Umbilical cord (tissue), 2 donors: ENCODE measurements around a stretch of chr1.

DNA sequence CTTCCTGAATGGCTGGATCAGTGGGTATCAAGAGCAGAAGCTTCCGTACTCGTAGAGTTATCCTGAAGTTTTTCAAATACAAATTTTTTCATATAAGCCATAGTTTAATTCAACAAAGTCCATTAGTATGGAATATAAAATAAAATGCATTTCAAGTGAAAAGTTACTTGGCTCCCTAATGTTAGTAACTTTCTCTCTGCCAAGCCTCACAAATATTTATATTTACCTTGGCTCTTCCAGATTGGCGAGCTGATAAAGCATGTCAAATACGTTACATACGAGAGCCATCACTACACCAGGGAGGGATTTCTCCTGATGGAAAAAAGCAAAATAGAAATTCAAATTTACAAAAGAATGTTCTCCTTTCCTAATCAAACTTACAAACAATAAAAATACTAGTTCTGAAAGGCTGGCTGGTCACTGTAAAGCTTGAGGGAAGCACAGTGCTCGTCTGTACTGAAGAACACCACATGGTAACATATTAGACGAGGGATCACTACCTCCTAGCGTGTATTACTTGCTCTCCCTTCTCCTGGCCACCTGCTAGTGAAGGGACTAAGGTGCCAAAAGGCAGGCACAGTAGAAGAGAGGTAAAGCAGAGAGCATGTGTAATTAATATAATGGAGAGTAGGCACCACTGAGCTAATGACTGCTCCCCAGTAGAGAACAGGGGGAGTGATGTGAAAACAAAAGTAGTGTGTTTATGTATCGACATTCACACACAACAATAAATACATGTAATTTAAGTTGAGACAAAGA lies 80.9 kb downstream of the USP24 start:
- RAMPAGE, long total RNA: no peak

- RAMPAGE, long total RNA: no peak
Measured at GRCh38 chr1:55217346-55217839, 2.2 kb upstream of the USP24 start.

DNA sequence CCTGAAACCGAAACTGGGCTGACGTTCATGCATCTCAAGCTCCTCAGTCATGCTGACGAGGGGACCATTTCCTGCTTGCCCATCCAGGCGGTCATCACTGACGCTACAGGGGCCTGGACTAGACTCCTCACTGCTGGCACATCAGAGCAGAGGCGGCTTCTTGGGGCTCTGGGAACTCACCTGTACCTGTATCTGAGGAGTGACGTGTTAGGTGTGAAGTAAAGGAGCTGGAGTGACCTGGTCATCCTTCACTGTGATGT lies 73.2 kb upstream of the USP24 start:
- RAMPAGE, long total RNA: no peak

- RAMPAGE, long total RNA: no peak
Measured at GRCh38 chr1:55328979-55329599, 113.9 kb upstream of the USP24 start.

GRCh38 chr1:55833366-55833755 lies 618.2 kb upstream of the USP24 start:
- RAMPAGE, long total RNA: no peak

DNA sequence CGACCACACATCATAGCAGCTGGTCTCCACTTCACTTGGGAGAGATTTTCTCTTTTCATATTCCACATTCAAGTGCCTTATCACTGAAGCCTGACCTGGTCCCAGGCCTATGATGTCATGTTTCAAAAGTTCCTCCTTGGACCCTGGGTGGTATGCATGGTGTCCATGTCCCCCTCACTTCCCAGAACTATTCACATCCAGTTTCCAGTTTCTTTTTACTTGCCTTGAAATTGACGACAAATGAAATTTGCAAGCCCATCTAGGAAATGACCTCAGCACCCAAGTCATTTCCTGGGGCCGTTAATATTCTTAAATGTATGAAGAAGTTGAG lies 221.5 kb downstream of the PLPP3 start:
- RAMPAGE, long total RNA: no peak

DNA sequence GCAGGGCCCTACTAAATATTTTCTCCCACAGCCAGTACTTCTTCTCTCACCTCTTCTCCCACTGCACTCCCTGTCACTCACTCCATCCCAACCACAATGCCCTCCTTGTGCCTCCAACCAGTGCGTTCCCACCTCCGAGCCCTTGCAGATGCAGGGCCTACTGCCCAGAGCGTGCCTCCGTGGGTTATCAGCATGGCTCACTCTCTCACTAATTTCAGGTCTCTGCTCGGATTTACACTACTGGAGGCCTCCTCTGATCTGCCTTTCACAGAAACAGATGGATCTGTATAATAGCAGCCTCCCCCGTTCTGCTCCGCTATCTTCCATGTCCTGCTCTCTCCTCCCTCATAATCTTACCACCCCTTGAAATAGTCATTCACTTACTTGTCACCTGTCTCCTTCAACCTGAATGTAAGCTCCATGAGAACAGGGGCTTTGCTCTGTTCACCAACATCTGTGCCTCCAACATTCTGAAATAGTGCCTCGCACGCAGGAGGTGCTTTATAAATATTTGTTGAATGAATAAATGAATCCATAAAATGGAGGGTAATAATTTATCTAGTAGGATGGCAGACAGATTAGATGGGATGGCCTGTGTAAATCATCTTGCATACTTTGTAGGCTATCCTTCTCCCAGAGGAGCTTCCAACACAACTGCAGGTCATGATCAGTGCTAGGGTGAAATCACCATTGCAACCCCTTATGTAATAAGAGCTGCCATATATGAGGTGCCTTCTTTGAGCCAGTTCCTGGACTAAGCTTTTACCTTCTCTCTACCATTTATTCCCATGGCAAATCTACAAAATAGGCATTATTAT lies 195.0 kb downstream of the PLPP3 start:
- RAMPAGE, long total RNA: no peak

- RAMPAGE, long total RNA: no peak
Measured at GRCh38 chr1:56547281-56547954, 31.9 kb downstream of the PLPP3 start.

DNA sequence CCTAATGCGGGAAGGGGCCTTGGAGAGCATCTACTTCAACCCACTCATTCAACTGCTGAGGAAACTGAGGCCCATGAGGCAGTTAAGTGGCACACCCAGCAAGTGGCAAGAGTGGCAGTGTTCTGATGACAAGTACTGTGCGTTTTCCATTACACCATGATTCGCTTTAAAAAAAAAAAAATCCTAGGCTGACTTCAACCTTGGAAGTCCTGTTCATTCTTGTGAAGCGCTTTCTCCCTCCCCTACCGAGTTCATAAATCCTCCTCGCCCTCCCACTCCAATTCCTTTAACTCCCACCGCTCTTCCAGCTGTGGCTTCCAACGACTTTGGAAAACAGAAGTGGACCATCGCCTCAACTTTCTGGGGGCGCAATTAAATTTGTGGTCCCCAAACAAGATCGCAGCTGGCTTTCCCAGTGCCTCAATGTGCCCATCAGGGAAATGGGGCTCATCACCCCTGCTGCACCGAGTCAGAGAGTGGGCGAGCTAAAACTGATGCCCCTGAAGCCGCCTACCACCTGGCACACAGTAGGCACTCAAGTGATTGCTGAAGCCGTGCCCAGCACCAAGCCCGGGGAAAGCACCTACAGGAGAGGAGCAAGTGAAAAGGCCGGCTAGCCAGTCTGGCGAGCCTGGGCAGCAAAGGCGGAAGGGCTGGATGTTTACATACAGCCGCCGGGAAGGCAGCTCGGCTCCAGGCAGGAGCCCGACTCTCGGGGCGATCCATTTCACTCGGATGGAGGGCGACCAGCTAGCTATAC lies 1.4 kb downstream of the PLPP3 start:
- RAMPAGE, long total RNA: no peak

DNA sequence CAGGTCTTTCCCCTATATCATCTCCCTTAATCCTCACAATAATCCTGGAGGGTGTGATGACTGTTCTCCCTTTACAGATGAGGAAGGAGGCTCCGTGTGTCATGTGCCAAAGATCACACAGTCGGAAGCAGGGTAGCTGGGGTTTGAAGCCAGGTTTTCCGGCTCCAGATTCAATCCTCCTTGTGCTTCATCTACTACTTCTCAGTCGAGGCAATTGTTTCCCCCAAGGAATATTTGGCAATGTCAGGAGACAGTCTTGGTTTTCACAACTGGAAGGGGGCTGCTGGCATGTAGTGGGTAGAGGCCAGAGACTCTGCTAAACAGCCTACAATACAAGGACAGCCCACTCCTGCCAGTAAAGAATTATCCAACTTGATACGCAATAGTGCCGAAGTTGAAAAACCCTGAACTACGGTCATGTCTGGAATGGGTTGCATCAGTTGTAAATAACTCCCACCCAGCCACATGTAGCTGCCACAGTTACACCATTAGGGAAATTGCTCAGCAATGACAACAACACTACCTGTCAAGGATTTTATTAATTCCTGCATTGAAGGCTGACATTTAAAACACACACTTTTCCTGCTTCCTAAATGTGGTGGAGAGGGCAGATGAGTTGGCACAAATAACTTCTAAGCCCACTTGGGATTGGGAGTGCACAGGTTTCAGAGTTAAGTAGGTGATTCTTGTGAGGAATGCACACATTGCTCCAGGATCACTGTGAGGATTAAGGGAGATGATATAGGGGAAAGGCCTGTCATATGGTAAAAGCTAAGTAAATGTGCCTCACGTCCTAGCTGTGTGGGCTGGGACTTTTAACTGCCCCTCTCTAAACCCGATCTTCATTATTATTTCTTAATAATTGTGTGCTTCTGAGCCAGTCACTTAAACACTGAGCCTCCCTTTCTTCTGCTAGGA lies 54.3 kb downstream of the C8B start:
- RAMPAGE, long total RNA: no peak

- RAMPAGE, long total RNA: no peak
Measured at GRCh38 chr1:56927237-56927473, 38.7 kb downstream of the C8B start.

DNA sequence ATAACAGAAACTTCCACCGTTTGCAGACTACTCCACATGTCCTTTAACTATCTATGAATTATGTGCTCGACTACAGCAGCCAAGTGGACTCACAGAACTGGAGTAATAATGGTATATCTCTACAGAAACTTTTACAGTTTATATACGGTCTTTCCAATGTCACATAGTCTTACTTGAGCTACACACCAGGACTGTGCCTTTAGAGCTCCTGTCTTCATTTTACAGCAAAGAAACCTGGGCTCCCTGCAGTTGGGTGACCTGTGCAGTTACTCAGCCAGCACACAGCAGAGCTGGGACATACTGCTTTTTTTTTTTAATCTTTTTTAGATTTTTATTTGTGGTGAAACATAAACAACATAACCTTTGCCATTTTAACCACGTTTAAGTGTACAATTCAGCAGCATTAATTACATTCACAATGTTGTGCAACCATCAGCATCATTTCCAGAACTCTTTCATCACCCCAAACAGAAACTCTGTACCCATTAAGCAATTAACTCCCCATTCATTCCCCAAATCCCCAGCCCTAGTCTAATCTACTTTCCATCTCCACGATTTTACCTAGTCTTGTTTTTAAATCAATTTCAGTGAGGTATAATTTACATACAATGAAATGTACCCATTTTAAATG lies 37.5 kb upstream of the C8B start:
- RAMPAGE, long total RNA: no peak

- RAMPAGE, long total RNA: no peak
Measured at GRCh38 chr1:57278645-57278895, 145.3 kb downstream of the DAB1 start.

DNA sequence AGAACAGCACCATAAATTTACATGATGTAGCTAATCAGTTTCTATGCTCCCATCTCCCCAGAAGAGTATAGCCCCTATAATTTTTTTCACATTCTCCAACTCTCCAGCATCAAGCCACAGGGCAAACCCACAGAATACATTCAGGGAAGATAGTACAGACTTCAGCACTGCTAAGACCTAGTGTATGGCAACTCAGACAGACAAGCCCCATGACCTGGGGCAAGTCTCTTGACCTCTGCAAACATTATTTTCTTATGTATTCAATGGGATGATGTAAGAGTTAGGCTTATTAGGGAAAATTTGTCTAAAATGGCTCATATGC lies 141.0 kb downstream of the DAB1 start:
- RAMPAGE, long total RNA: no peak

DNA sequence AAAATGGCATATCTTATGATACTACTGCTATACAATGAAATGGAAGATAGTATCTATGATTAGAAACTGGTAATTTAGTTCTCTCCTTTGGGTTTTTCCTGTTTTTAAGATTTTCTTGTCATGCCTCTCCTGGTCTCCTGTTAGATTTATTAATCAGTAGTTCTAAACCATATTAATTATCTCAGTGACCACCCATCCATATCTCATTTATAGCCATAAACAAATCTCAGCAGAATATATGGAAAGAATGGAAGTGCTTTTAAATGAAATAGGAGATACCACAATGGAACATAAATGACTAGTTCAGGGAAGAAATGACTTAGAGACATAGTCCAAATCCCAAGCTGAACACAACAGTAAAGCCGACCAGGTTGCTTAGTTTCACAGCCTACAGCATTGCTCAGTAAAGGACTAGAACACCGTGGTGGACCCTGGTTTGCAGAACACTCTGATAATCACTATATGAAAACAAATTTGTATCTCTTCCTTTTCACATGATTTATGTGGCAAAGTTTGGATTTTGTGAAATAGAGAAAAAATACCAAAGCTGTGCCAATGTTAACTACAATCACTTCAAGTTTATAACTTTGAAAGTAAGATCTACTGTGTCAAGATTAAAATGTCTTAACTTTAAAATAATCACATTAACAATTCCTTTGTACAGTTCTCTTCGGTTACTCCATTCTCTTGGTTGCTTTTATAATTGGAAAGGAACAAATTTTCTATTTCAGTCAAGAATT lies 40.3 kb downstream of the MYSM1 start:
- RAMPAGE, long total RNA: no peak

DNA sequence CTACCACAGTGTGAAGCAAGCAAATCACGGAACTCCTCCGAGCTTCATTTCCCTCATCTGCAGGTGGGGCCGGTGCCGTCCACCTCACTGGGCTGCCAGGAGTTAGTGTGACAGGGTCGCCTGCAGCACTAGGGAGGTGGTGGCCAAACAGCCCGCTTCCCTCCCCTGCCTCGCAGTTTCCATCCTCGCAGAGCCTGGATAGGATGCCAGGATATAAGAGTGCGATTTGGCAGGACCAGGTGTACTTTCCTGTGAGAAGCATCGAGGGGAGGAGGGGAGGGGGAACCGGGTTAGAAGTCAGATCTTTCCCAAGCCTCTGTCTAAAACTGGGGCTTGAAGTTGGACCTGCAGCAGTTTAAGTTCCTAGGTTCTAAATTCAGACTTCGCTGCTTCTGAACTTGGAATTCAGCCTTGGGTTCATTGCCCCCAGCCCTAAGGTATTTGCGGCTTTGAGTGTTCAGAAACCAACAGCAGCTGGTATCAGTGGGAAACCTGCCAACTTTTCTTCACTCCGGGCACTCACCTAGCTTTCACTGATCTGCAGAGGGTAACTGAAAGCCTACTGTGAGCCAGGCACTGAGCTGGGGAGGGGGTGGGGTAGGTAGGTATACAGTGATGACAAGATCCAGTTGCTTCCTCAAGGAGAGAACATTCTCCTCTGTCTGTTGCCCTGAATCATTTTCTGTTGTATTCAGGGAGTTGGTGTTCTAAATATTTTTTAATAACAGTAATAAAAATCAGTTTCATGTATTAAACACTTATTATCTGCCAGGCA lies 1.8 kb upstream of the JUN start:
- RAMPAGE, long total RNA: no peak

GRCh38 chr1:58806823-58807631 lies 23.2 kb upstream of the JUN start:
- RAMPAGE, long total RNA: no peak

- RAMPAGE, long total RNA: no peak
Measured at GRCh38 chr1:58885067-58885860, 101.4 kb upstream of the JUN start.

- RAMPAGE, long total RNA: no peak
Measured at GRCh38 chr1:58893351-58893931, 109.6 kb upstream of the JUN start.

DNA sequence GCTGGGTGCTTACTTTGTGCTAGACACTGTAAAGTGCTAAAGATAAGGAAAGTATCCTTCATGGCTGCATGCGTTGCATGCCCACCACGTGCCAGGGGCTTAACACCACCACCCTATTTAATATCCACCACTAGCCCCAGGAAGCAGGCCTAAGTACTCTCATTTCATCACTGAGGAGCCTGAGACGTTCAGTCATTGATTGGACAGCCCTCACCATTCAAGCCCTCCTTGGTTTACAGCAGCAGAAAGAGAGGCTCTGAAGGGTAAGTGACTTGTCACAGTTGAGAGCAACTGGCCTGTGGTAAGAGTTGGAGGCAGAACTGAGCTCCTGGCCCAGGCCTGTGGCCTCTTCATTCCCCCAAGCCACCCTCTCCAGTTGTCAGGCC lies 112.3 kb upstream of the JUN start:
- RAMPAGE, long total RNA: no peak